ENCODE data around the genes CCDC71, IHO1, GPX1 and APEH.

DNA sequence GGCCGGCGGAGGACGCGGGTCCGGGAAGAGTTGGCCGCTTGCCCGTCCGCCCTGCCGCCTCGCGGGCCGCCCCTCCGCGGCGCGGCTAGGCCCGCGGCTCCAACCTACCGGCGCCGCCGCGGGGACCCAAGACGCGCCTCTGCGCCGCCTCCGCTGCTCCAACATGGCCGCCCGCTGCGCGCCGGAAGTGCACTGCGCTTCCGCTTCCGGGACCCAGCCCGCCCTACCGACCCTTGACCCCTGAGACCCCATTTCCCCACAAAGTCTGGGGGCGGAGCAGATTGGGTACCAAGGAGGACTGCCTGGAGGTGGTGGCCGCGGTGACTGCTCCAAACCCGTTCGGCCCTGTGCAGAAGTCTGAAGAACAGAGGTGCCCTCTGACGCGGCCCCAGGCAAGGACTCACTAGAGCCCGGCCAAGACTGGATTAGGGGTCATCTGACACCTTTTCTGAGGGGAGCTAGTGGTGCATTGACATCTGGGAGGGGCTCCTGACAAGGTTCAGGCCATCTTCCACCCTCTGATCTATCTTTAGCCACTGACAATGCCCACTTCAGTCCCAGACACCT lies at the start of gene CCDC71:
TSS of gene CCDC71 (minus strand) at position 173 of the 567 bp plus-strand sequence.
- RRBS, result 2% methylated on average over 26 of the region's 46 CpGs

GRCh38 chr3:49182076-49182489 lies 9.6 kb downstream of the C3orf84 start:
- RRBS, result no CpG with 5 or more reads among the region's 5 CpGs

DNA sequence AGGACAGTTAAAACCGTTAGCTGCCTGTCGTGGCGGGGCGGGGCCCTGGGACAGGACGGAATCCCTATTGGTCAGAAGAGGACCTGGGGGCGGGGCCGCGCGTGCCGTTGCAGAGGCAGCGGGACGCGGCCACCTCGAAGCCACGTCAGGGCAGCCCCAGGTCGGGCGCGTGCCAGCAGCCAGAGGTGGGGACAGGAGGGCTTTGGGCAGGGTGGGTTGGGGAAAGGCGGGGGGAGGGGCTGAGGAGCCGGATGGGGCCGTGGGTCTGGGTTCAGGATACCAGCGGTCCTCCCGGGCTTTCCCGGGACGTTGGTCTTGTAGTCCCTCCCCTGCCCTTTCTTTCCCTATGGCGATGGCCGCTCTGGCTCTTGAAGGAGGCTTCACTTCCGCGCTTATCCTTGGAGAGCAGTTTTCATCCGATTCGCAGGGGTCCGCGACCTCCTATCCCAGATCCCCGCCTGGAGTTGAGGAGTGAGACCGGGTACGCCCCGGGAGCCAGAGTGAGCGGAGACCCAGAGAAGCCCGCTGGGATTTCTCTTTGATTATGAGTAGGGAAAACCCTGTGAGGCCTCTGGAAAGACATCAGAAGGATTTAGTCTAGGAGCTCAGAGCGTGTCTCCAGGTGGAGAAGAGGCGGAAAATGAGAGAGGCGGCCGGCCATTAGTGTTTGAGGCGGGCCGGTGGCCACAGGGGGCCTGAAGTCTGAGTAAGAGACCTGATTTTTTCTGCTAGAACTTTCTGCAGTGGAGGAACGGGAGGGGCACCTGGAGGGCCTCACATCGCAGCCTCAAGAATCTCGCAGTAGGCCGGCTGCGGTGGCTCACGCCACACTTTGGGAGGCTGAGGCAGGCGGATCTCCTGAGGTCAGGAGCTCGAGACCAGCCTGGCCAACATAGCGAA lies at the start of gene IHO1:
TSS of gene IHO1 (plus strand) at position 110 of the 900 bp plus-strand sequence.
- RRBS, result 95% methylated on average over 7 of the region's 54 CpGs

DNA sequence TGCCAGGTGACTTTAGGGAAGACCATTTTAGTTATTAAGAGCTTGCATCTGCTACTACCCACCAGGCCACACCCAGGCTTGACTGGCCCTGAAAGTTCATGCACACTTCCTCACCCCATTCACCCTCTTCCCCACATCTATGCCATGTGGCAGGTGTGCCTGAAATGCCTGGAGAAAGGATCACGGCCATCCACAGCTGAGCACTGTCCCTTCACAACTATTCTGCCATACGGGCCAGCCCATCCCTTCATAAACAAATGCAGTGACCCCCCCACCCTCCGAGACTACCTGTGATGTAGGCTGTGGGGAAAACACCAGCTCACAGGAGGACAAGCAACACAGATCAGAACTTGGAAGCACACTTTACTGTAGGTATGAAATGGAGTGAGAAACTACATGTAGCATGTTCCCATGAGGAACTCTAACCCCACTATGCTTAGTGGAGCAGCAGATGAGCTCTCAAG lies 28.8 kb downstream of the USP4 start:
- RRBS, result no CpG with 5 or more reads among the region's 3 CpGs

DNA sequence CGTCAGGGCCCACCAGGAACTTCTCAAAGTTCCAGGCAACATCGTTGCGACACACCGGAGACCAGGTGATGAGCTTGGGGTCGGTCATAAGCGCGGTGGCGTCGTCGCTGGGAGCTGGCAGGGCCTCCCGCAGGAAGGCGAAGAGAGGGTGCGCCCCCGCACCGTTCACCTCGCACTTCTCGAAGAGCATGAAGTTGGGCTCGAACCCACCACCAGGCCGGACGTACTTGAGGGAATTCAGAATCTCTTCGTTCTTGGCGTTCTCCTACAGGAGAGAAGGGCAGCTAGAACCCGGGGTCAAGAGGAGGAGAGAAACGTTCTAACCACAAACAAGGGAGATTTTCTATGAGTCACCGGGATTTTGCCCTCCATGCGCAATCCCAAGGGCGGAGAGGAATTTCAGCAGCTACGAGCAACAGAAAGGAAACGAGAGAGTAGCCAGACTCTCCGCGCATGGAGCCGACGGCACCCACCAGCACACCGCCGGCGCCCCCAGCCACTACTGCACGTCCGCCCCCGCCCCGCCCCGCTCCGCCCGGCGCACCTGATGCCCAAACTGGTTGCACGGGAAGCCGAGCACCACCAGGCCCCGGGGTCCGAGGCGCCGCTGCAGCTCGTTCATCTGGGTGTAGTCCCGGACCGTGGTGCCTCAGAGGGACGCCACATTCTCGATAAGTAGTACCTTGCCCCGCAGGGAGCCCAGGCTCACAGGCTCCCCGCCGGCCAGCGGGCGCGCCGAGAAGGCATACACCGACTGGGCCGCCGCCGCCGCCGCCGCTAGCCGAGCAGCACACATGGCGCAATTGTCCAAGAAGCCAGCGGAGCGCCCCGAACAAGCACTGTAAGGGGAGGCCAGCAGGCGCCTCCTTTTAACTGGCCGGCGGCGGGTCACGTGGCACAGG lies at the start of gene GPX1:
TSS of gene GPX1 (minus strand) at position 871 of the 902 bp plus-strand sequence.
- RRBS, result 2% methylated on average over 23 of the region's 79 CpGs

DNA sequence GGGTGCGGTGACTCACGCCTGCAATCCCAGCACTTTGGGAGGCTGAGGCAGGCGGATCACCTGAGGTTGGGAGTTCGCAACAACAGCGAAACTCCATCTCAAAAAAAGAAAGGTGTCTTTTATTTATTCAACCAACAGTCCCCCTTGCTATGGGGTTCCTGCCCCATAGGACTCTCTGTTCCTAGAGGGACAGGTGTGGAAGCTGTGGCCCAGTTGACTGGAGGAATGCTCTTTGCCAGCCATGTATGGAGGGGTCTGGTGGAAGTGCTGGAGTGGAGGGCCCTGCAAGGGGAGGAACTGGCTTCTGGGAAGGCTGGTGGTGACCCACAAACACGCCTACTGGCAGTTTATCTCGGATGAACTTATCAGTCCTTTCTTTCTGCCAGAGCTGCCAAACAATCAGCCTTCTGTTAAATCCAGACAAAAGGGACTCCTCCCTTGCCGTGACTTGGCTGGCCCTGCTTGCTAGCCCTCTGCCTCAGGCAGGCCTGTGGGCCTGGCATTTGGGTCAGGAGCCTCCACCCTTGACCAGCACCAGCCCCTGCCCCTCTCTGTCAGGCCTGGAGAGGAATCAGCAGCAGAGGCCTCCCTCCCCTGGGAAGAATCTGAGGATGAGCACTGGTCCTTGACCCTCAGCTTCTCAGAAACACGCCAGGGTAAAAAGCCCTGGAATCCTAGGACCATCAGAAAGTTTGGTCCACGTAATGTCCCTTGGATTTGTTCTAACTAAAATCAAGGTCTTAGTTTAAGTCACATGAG lies 4.4 kb upstream of the DAG1 start:
- RRBS, result no CpG with 5 or more reads among the region's 10 CpGs

- RRBS, result no CpG with 5 or more reads among the region's 1 CpG
Observed at GRCh38 chr3:49498287-49498639, 28.2 kb downstream of the DAG1 start.

DNA sequence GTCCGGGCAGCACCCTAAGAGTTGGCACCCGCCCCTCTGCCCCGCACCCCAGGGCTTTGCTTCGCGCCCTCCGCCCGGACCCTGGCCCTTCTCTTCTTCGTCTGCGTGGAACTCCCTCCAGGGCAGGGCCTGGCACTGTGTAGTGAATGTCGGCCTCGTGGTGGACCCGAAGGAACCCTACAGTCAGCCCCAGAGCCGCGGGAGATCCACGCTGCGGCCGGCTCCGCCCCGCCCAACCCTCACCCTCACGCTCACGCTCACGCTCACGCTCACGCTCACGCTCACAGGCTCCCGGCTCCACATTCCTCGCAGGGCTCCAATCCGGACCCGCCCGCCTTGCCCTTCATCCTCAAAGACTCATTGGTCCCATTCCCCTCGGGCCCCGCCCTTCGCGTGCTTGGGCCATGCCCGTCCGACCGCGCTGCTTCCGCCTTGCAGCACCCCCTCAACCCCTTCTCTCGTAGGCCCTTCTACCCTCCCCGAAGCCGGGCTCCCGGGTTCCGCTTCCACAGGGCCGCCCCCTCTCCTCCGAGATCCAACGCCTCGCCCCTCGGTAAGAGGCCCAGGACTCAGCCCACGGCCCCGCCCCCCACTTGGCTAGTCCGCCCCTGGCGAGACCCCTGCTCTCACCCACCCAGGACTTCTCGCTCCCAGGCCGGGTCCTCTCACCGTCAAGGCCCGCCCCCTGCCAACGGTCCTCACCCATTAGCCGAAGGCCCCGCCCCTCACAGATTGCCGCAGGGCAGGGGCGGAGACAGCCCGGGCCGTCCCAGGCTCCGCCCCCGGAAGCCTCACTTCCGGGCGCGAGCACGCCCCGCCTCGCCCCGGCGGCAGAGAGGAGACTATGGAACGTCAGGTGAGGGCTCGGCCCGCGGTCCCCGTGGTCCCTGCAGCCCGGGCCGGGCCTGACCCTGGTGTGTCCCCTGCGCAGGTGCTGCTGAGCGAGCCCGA lies at the start of gene APEH:
TSS of gene APEH (plus strand) at position 794 of the 951 bp plus-strand sequence.
- RRBS, result 3% methylated on average over 32 of the region's 84 CpGs

DNA sequence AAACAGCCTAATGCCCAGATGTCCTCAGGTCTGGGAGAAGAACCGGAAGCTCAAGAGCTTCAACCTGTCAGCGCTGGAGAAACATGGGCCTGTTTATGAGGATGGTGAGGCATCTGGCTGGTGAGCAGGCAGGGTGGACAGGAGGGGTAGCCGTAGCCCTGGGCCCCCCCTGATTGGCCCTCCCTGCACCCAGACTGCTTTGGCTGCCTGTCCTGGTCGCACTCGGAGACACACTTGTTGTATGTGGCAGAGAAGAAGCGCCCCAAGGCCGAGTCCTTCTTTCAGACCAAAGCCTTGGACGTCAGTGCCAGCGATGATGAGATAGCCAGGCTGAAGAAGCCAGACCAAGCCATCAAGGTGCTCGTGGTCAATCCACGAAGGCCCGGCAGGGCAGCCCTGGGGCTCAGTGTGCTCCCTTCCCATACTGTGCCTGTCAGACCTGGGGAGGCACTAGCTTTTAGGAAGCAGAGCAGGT lies 1.7 kb downstream of the APEH start:
- RRBS, result no CpG with 5 or more reads among the region's 12 CpGs

- RRBS, result no CpG with 5 or more reads among the region's 11 CpGs
Observed at GRCh38 chr3:49775125-49776058, 10.9 kb downstream of the IP6K1 start.

DNA sequence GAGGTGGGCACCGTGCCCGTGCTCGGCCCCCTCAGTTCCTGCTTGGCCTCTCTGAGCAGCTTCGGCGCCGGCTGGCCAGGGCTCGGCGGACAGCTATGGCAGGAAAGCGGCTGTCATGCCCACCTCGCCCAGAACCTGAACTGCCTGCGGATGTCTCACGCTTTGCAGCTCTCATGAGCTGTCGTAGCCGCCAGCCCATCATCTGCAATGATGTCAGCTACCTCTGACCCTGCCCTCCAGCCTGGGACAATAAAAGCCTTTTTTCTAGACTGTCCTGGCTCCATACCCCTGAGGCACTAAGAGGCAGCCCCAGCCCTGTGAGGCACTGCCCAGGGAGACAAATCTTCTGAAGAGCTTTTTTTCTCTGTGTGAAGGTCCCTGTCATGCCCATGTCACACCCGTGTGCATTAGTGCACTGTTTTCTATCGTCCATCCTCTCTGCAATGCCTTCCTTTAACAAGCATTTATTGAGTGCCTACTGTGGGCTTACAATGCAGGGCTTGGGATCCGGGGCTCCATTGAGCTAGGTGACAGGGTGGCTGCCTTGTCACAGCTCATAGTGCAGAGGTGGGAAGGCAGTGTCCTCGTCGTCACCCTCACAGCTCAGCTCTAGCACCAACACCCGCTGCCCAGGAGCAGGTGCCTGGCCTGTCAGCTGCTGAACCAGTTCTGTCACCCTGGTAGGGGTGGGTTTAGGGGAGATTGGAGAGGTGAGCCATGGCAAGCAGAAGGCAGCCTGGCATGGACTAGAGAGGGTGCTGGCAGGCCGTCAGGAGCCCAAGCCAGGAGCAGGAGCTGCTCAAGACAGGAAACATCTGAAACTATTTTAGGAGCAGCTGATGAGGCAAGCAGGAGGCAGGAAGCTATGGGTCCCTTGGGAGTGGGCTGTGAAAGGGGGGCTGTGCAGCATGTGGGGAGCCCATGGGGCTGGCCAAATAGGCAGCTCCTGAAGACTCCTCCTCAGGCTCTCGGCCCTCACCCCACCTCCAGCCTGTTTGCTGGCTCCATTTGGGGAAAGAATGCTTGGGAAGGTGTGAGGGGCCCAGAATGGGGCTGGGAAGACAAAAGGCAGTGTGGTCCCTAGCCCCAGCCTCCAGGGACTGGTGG lies 2.1 kb downstream of the INKA1 start:
- RRBS, result no CpG with 5 or more reads among the region's 22 CpGs

GRCh38 chr3:49807257-49808150 lies 4.4 kb downstream of the INKA1 start:
- RRBS, result no CpG with 5 or more reads among the region's 14 CpGs

DNA sequence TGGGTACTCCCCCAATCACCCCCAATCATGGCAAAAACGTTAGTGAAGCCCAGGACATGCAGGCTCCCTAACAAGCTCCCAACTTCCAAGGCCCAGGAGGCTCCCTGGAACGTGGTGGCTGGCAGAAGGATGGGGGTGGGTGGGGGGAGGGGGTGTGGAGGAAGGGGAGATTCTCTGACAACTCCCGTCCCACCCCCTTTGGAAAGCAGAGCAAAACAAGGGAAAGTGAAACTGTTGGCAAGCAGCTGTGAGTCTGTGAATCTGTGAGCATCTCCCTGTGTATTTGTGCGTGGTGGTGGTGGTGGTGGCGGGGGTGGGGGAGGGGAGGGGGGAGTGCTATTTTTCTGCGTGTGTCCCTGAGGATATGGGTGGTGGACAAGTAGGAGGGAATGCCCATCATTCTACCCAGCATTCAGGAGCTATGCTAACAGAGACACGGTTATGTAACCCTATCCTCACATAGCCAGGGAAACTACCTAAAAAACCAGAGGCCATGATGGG lies 2.0 kb downstream of the MST1R start:
- RRBS, result no CpG with 5 or more reads among the region's 7 CpGs

DNA sequence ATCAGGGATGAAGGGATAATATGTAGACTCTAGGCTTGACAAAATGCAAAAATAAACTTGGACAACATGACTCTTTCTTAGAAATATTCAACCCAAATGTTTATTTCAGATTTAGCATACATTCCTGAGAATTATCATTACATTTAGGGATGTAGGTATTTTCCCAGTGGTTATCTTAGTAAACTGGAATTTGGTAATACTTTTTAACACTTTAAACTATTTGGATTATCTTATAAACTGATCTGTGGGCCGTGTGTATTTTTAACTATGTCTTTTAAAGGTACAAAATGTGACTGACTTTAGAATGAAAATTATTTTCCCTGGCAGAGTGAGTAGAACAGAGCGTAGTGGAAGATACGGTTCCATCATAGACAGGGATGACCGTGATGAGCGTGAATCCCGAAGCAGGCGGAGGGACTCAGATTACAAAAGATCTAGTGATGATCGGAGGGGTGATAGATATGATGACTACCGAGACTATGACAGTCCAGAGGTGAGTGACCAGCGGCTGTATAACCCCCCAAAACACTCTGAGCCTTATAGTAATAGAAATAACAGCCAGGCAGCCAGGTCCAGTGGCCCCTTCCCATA lies 3.1 kb downstream of the RBM5 start:
- RRBS, result no CpG with 5 or more reads among the region's 10 CpGs

- RRBS, result no CpG with 5 or more reads among the region's 5 CpGs
Observed at GRCh38 chr3:50102102-50102887, 13.6 kb downstream of the RBM5 start.

DNA sequence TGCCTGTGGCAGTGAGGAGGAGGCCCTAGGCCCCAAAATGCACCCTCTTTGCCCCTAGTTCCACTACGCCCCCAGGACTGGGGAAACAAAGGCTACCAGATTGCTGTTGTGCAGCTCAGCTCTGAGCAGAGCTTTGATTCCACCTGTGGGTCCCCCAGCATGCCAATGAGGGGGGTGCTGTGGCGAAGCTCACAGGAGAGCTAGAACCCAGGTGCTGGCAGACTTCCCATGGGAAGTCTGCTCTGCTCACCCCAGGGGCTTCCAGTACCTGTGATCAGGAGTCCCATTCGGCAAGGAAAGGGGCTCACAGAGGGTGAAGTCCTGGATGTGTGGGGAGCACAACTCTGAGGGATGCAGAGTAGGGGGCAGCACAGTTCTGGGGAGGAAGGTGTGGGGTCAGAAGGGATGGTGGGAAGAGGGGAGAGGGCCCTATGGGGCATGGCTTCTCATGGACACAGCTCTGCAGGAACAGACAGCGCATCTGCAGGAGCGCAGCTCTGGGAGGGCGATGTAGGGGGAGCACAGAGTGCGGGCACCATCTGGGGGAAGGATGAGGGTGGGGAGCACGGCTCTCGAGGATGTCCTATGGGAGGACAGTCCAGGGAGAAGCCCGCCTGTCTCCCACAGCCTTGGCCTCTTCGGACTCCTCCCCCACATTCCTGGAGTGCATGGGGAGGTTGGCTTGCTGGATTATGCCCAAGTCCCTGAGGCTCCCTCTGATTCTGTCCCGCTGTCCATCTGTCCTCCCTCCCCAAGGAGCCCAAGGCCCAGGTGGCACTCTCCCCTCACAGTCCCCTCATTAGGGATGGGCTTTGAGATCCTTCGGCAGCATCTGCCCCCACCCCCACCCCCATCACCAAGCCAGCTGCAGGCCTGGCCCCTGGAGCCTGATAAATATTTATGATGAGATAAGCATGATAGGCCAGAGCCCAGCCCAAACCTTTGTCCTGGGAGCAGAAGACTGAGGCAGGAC lies 29.0 kb upstream of the SEMA3F start:
- RRBS, result no CpG with 5 or more reads among the region's 13 CpGs

GRCh38 chr3:50165196-50165921 lies 10.2 kb downstream of the SEMA3F start:
- RRBS, result no CpG with 5 or more reads among the region's 7 CpGs

- RRBS, result no CpG with 5 or more reads among the region's 20 CpGs
Observed at GRCh38 chr3:50214625-50215527, 9.8 kb downstream of the SLC38A3 start.

DNA sequence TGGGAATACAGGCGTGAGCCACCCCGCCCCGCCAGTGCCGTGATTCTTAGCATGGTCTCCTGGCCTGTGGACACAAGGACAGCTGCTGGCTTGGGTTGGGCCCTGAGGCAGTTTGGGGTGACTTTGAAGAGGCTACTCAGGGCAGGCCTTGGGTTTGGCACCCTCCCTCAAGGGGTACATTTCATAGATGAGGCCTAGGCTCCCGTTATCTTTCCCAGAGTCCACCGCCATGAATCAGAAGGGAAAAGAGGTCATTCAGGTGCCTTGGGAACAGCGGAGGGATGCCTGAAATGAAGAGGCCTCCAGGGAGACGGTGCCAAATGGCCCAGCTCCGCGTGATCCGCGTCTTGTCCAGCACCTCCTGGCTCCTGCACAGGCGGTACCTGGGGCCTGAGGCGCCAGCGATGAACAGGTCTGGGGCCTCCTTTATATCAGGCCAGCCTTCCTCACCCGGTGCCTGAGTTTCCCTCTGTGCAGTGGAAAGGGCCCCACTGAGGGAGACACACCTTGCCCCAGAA lies 9.3 kb downstream of the GNAI2 start:
- RRBS, result no CpG with 5 or more reads among the region's 16 CpGs

- RRBS, result 100% methylated on average over 1 of the region's 19 CpGs
Observed at GRCh38 chr3:50257302-50258048, 11.5 kb upstream of the SEMA3B start.

Data from HTR-8/SVneo (cell line).